Mammary epithelial cell (primary cell): ENCODE results near the gene GALNT14.

DNA sequence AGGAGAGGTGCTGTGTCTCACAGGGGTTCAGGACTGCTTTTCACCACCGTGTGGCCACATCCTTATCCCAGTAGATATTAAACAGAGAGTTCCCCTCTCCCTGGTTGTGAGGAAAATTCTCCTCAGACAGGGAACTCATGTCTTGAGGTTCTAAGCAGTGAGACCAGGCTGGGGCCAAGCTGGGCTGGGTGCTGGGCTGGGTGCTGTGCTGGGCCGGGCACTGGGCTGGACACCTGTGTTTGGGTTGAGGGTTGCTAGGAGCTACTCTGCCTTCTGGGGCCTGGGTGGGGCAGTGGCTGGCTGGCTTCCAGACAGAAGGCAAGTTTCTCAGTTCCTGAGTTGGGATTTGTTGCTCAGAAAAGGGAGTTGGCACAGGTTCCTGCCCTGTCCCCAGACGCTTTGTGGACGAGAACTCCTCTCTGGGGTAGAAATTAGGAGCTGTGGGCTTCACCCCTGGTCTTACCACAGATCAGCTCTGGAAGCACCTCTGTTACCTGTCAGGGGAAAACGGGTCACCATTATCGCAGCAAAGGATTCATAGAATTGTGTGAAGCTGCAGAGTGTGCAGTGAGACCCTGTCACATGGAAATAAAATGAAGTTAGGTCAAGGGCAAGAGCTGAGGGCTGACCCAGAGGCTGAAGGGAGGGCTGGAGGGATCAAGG lies 12.5 kb downstream of the TOGARAM2 start:
- CAGE, long polyA plus RNA: no peak
- RRBS: no CpG with 5 or more reads among the region's 6 CpGs

DNA sequence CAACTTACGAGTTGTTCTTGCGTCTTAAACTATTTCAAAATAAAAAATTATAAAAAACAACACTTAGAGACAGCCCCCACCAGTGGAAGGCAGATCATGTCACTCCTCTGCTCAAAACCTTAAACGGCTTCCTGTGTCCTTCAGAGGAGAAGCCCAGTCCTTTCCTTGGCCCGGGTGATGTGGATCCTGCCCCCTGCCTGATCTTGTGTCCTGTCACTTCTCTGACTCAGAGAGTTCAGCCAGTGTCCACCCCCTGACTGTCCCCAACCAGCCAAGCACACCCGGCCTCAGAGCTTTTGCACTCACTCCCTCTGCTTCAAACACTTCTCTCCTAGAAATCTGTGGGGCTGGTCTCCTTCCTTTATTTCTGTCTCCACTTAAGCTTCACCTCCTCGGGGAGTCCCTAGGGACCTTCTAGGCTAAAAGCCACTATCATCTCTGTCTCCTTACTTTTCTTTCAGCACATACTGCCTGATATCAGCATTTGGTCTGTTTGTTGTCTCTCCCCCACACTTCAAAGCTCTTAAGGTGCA lies 35.5 kb downstream of the TOGARAM2 start:
- CAGE, long polyA plus RNA: no peak
- RRBS: no CpG with 5 or more reads among the region's 6 CpGs

DNA sequence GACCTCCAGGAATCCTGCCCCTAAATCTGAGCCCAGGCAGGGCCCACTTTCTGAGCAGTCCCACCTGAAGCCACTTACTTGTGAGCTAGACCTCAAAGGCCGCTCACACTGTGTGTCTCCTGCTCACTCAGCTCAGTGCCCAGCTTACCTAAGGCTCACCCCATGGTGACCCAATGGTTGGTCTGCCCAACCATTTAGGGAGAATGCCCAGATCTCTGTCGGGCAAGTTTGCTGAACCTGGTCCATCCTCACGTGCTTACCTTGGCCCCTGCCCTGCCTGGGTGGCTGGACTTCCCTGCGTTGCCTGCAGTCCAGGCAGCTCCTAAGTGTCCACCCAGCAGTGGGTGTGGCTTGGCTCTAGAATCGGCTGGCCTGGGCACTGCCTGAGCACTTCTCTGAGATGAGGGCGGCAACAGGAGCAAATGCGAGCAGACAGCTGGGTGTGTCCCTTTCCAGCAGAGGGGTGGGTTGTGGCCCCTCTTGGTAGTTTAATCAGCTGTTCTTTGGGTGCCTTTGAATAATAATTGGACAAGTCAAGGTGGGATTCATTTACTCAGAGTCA lies 11.3 kb downstream of the PCARE start:
- CAGE, long polyA plus RNA: no peak
- RRBS: no CpG with 5 or more reads among the region's 7 CpGs

- CAGE, long polyA plus RNA: no peak
- RRBS: no CpG with 5 or more reads among the region's 13 CpGs
These were observed 1.9 kb upstream of the PCARE start for GRCh38 chr2:29076037-29076886.

GRCh38 chr2:30163275-30163648 lies 16.5 kb downstream of the YPEL5 start:
- CAGE, long polyA plus RNA: no peak
- RRBS: no CpG with 5 or more reads among the region's 8 CpGs

DNA sequence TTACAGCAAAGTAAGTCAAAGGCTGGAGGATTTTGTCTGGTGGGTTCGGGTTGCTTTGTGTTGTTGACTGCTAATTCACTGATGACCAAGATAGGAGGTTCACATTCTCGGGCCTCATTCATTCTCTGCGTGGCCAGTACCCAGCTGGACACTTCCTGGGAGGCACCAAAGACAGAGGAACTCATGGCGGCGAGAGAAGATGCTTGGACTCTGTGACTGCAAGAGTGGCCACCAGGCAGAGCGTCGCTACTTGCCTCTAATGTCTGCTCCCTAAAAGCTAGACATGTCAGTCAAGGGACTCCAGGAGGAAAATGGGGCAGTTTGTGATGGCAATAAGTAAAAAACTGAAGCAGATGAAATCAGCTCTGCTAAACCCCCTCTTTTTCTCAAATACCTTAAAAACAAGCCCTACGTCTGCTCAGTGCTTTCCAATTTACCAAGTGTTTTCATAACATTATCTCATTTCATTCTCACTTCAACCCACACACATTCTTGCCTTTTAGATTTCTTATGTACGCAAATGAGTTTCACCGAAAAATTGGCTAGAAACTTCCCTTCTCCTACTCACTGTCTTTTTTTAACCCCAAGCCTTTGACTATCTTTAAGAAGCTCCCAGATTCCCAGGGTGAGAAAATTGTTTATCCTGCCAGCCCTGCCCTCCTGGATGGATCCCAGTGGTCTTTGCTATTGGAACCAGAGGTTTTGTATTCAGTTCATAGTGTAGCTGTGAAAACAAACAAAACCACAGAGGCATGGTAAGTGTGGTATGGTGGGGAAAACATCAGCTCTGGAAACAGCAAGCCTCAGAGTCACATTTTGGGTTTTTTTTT lies 4.9 kb upstream of the LBH start:
- CAGE, long polyA plus RNA: no peak
- RRBS: no CpG with 5 or more reads among the region's 10 CpGs

DNA sequence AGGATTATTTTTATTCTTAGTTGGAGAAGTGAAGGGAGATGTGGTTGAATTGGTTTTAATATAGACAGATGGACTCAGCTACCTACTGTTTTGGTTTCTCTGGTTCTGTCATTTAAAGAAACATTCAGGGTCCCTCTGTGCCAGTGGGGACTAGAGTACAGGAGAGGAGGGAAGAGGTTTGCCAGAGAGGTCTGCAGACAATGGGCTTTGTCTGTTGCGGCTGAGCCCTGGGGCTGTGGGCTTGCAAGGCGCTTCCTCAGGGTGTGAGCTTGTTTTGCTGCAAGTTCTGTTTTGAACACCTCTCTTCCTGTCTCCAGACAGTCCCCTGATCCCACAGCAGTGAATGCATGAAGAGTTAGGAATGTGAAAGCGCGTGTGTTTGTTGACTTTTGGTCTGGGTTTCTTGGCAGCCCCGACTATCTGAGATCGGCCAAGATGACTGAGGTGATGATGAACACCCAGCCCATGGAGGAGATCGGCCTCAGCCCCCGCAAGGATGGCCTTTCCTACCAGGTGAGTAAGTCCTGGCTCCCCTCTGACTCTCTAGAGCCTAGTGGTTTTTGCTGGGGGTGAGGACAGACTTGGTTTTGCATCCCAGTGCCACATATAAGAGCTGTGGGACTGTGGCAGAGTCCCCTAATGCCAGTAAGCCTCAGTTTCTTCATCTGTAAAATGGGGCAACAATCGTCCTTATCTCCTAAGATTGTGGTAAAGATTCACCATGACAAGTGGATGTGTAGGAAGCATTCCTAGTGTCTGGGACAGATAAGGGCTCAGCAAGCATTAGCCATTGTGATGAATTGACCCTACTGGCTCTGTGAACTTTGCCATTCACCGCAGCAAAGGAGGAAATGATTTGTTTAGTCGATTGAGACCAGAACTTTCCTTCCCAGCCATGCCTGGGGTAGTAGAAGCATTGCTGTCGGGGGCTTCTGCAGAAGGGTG lies 2.9 kb downstream of the LBH start:
- CAGE, long polyA plus RNA: no peak
- RRBS: no CpG with 5 or more reads among the region's 12 CpGs

GRCh38 chr2:30252940-30253449 lies 21.7 kb downstream of the LBH start:
- CAGE, long polyA plus RNA: no peak
- RRBS: no CpG with 5 or more reads among the region's 3 CpGs

GRCh38 chr2:30417157-30417855 lies 29.7 kb upstream of the LCLAT1 start:
- CAGE, long polyA plus RNA: no peak
- RRBS: no CpG with 5 or more reads among the region's 3 CpGs

GRCh38 chr2:30446547-30446875 lies 535 bp upstream of the LCLAT1 start:
- CAGE, long polyA plus RNA: no peak
- RRBS: no CpG with 5 or more reads among the region's 1 CpG

DNA sequence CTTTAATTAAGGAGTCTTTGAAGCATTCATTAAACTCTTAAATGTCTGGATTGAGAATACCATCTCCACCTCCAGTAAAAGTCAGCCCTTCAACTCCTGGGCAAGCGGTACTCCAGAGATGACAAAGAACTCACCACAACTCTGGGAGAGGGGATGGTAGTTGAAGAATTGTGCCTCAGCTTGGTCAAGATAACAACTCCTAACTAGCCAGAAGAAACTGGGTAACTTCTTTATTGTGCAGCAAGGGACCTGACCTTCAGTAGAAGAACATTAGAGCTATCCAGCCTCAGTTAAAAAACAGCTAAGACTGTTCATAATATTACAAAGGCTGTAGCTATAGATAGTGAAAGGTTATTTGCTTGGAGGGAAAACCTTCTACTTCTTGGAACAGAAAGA lies 146.1 kb downstream of the CAPN13 start:
- CAGE, long polyA plus RNA: no peak
- RRBS: no CpG with 5 or more reads among the region's 1 CpG

GRCh38 chr2:30689852-30690572 lies 117.2 kb downstream of the CAPN13 start:
- CAGE, long polyA plus RNA: no peak
- RRBS: no CpG with 5 or more reads among the region's 6 CpGs

DNA sequence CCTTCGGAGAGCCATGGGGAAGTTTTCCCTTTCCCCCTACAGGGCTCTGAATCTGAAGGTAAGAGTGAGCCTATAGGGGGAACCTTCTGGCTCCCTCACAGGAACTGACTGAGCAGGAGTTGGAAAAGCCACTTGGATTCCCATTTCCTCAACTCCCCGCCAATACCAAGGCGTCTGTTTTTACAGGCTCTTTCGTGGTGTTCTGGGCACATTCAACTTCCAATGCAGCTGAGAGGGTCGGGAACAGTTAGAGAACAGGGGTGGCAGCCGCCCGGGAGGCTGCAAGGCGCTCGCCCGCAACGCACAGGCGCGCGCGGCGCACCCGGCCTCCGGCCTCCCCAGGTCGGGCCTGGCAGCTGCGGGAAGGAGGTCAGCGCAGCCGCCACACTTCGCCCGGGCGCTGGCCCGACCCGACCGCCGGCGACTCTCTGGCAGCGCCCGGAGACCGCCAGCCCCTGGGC lies 1.0 kb downstream of the GALNT14 start:
- CAGE, long polyA plus RNA: no peak
- RRBS: 2% methylated on average over 20 of the region's 33 CpGs

- CAGE, long polyA plus RNA: no peak
- RRBS: 2% methylated on average over 36 of the region's 118 CpGs
These were observed at the start of gene GALNT14 for GRCh38 chr2:31137818-31139200. GALNT14 (minus strand) TSS chr2:31138440.

DNA sequence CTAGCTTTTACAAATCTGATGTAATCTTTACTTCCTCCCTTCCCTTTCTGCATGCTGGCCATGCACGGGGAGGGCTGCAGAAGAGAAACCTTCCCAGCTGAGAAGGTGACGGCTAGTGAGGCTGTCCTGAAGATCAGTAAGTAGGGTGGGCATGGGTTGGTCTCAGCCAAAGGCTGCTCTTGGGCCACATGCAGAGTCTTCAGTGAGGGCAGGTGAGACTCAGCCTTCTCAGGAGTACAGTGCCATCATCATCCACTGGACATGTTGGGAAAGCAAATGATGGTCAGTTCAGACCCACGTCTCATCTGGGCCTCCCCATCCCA lies 36.2 kb upstream of the GALNT14 start:
- CAGE, long polyA plus RNA: no peak
- RRBS: no CpG with 5 or more reads among the region's 3 CpGs

DNA sequence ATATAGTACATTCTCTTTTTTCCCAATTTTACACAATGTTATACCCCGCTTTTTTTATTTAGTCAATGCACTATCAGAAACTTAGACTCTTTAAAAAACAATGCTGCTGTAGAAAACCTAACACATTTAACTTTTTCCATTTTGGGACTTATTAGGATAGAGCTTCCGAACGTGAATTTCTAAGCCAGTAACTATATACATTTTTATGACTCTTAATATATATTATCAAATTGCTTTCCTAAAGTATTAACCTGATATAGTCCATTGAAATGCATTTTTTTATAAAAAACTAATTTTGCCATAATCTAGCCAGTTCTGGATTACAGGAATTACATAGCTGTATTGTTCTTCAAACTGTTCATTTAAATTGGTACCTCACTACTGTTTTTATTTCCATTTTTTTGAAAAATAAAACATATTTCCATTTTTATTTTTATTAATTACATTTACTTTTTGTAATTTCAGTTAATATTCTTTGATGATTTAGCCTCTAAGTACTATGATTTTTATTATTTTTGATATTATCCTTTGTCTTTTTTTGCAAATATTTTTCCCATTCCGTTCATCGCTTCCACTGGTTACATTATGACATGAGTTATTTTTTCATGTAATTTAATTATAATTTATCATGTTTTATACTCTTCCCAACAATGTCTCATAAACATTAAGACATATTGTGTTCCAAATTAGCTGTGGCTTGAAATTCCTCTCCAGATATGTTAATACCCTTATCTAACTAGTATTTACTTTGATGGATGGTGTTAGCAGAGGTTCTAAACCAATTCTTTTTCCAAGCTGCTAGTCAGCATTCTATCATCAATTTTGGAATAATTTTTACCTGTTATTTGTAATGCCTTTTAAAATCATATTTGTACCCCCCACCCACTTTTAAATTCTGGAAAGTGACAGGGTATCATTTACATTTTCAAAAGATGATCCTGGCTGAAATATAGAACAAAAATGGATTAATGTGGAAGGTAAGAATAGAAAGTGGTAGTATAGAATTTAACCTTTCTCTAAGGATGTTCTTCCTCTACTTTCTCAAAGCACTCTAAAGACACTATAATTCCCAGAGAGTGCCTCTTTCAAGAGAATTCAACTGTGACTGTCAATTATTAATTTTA lies 81.7 kb downstream of the MEMO1 start:
- CAGE, long polyA plus RNA: no peak
- RRBS: no CpG with 5 or more reads among the region's 5 CpGs

GRCh38 chr2:31941007-31941872 lies 69.6 kb downstream of the MEMO1 start:
- CAGE, long polyA plus RNA: no peak
- RRBS: no CpG with 5 or more reads among the region's 2 CpGs

DNA sequence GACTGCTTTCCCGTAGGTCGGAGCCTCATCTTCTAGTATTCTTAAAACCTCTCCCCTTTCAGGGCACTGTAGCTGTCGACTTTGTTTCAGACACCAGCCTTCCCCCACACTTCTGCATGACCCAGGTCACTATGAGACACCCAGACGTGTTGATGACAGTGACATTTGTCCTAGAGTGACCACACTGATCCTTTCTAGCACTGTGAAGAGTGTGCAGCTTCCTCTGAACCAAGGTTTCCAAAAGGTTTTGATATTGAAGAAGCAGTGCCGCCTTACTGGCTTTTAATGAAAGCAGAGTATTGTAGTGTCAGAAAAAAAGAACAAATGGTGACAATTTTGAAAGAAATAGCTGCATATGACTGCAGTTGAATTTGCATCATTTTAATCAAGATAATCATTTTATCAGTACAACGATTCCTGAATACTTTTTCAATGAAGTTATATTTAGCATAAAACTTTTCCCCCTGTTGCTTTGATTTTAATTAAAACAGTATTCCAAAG lies 1.1 kb downstream of the SPAST start:
- CAGE, long polyA plus RNA: no peak
- RRBS: no CpG with 5 or more reads among the region's 6 CpGs

DNA sequence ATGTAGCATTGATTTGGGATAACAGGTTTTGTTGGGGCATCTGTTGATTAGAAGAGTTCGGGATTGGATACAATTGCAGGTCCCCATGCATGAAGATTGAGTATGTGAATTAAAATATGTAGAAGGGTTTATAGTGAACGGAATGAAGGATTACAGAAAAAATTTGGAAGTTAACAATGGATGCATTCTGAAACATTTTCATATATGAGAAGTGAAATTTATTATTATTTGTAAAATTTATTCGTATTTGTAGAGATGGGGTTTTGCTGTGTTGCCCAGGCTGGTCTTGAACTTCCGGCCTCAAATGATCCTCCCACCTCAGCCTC lies 2.6 kb downstream of the BIRC6 start:
- CAGE, long polyA plus RNA: no peak
- RRBS: no CpG with 5 or more reads among the region's 4 CpGs

DNA sequence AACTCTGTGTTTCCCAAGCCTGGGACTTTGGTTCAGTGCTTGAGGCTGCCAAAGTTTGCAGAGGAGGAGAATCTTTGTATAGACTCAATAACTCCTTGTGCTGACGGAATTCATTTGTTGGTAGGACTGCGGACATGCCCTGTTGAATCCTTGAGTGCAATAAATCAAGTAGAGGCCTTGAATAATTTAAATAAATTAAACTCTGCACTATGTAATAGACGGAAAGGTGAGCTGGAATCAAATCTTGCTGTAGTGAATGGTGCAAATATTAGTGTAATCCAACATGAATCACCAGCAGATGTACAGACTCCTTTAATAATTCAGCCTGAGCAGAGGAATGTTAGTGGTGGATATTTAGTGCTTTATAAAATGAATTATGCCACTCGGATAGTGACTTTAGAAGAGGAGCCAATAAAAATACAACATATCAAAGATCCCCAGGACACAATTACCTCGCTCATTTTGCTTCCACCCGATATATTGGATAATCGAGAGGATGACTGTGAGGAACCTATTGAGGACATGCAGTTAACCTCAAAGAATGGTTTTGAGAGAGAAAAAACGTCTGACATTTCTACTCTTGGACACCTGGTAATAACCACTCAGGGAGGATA lies 58.7 kb downstream of the BIRC6 start:
- CAGE, long polyA plus RNA: no peak
- RRBS: no CpG with 5 or more reads among the region's 8 CpGs